Skin of body (tissue), 2 donors: ENCODE measurements around a stretch of chr1.

DNA sequence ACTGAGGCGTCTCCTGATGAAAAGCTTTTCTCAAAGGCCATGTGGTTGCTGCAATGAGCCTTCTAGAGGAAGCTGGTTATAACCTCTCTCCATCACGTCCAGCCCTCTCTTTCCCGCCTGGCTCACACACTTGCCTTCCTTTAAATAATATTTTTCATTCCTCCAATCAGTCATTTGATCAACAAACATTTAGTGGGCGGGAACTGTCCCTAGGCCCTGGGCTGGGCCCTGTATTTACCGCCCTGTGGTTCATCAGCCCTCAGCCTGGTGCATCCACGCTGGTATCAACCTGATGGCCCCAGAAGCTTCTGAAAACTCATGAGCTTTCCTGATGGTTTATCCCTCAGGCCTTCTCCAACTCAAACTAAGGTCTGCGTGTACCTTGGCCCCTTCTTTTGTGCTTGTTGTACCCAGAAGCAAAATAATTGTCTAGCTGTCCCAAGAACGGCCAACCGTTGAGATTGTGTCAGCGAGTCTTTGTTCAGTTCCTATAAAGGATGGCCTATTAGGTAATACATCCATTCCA is 75.4 kb upstream of the LYST start:
- RAMPAGE, long total RNA = no peak

DNA sequence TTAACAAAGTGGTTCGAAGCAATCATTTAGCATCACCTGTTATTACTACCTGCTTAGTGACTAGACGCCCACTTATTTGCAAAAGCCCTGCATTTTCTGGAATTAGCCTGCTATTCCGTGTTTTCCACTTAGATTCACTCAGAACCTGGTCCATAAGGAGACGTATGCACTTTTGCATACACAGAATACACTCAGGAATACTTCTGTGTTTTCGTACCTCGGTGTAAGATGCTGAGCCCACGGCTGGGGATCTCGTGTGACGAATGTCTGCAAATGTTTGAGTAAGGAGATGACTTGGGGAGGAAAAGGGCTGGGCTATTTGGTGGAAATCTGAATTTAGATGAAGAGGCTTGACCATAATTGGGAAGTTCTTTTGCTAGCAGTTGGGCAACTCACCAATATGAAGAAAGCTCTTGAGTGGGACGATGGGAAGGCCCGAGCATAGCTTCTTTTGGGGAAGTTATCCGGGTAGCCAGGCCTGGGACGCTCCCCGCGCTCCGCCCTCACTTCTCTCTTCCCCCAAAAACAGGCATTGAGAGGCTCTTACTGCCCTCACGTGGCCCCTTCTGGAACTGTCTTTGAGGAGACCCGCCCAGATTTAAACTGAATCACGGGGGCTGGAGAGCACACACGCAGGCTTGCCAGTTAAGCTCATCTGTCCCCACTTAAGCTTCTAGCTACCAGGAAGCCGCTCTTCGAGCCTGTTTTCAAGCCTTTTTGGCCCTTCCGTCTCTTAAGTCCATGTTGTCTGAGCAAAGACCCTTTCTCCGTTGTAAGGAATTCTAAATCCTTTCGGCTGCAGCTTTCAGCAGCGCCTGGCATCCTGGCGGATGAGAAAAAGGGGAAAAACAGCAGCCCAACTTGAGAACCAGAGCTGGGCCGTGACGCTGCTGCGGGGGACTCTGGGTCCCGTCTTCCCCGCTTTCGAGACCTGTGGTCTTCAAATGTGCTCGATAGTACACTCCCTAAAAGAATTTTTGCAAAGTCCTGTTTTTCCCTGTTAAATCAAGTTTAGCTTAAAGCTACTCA is 93.2 kb downstream of the NID1 start:
- RAMPAGE, long total RNA = no peak

DNA sequence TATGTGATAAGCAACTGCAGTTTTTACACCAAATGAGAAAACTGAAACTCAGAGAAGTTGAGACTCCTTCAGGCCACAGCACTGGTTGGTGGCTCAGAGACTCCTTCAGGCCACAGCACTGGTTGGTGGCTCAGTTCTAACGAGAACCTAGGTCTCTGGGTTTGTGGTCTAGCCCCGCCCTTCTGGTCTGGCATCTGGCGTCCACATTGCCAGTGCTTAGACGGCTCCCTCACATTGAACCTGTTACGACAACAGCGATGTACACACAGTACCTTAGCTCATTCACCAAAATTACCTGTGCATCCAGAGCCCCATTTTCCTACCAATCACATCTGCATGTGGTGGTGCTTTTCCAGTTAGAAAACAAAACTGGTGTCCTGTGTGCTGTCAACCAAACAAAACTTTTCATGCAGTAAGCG is 66.1 kb downstream of the NID1 start:
- RAMPAGE, long total RNA = no peak

- RAMPAGE, long total RNA = no peak
Measured at GRCh38 chr1:236035581-236035953, 29.3 kb downstream of the NID1 start.

DNA sequence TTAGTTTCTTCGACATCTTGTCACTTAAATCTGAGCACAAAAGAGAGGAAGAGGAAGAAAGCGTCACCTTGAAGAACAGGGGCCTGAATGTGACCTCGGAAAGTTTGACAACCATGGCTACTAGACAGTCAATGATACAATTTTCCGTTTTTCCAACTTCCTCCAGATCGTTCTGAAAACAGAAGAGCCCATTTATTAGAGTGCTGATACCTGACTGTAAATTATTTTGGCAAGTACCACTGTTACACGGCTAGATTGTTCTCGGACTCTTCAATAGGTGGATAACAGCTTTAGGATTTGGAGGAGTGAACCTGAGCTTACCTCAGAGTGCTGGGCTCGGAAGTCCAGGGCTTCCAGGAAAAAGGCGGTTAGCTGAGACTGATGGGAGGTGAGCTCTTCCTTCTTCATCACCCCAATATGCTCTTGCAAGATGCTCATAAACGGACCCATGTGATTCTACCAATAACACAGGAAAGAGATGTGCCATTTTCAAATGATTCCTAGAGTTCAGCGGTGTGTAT is 31.8 kb downstream of the LGALS8 start:
- RAMPAGE, long total RNA = no peak

DNA sequence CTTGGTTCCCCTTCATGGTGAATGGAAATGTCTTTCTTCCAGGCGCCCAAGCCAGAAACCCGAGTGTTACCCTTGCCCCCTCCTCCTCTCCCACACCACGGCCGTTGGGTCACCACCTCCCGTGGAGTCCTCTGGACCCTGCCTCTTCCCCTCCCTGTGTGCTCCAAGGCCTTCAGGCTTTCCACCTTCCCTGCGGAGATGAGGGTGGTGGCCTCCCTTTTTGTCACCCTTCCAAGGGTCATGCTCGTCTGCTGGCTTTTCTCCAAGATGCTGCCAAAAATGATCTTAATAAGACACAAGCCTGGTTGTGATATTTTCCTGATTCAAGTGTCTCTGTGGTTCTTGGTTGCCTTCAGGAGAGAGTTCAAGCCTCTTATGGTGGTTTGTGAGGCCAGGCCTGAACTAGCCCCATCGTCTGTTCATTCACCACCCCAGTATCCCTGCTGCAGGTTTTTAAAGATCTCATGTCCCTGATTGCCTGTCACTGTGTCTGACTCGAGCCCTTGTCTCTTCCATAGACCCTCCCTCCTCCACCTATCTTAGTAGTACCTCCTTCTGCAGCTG is 7.3 kb downstream of the ACTN2 start:
- RAMPAGE, long total RNA = no peak

GRCh38 chr1:236762240-236762968 is 32.7 kb upstream of the MTR start:
- RAMPAGE, long total RNA = no peak

GRCh38 chr1:237042940-237044064 is 1.3 kb downstream of the RYR2 start:
- RAMPAGE, long total RNA = no peak

DNA sequence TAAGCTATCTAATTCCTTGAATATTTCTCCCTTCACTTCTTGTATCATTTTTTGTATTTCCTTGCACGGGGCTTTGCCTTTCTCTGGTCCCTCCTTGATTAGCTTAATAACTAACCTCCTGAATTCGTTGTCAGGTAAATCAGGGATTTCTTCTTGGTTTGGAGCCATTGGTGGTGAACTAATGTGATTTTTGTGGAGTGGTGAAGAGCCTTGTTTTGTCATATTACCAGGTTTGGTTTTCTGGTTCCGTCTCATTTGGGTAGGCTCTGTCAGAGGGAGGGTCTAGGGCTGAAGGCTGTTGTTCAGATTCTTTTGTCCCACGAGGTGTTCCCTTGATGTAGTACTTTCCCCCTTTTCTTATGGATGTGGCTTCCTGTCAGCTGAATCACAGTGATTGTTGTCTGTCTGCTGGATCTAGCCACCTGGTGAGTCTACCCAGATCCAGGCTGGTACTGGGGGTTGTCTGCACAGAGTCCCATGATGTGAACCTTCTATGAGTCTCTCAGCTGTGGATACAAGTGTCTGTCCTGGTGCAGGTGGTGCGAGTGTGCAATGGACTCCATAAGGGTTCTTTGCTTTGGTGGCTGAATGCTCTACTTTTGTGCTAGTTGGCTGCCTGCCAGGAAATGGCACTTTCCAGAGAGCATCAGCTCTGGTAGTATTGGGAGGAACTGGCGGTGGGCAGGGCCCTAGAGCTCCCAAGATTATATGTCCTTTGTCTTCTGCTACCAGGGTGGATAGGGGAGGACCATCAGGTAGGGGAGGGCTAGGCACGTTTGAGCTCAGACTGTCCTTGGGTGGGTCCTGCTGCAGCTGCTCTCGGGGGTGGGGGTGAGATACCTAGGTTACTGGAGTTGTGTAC is 245.9 kb downstream of the RYR2 start:
- RAMPAGE, long total RNA = no peak

GRCh38 chr1:237868718-237869204 is 22.0 kb downstream of the ZP4 start:
- RAMPAGE, long total RNA = no peak

DNA sequence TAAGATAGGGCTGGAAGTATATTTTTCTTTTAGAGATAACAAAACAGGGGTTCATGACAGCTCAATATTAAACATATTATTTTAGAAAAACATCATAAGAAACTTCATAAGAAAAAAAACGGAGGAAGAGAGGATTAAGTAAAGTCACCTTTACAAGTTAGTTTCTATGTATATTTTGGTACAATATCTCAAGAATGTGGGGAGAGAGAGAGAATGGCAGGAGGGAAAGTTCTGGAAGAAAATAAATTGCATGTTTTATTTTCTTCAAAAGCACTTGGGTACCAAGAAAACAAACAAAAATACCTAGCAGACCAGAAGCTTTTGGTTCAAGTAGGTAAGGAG is 60.8 kb downstream of the CHRM3 start:
- RAMPAGE, long total RNA = no peak

- RAMPAGE, long total RNA = no peak
Measured at GRCh38 chr1:239689554-239690020, 303.2 kb downstream of the CHRM3 start.

- RAMPAGE, long total RNA = no peak
Measured at GRCh38 chr1:240596940-240597138, 15.1 kb downstream of the GREM2 start.

GRCh38 chr1:241533274-241534248 is 1.4 kb downstream of the KMO start:
- RAMPAGE, long total RNA = no peak

- RAMPAGE, long total RNA = no peak
Measured at GRCh38 chr1:241551570-241552720, 19.8 kb downstream of the KMO start.

- RAMPAGE, long total RNA = no peak
Measured at GRCh38 chr1:241560477-241560754, 28.2 kb downstream of the KMO start.

DNA sequence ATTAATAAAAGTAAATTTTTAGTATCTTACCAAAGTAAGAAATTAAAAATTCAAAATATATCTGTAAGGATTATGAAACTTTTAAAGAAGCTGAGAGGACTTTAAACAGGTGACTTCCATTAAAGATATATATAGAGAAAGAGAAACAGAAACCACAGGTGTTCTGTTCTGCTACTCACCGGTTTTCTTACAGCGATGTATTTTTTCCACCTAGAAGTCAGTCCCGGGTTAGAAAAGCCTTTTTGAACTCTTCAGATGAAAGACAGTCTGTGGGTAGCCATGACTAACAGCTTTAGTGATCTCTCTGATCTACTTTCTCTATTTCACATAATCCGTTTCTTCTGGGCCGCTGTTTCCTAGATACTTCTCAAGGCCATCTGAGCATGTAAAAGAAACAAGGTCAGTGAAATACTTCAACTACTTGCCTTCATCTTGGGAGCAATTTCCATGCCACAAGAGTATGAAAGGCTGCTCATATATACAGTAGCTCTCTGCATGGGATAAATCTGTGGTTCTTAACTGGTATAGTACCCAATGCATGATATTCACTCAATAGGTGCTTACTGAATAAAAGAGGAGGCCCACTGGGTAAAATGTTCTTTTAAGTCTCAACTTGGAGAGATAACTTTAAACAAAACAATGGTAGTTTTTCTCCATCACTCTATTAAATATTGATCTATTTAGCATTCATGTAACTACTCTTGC is 25.2 kb downstream of the WDR64 start:
- RAMPAGE, long total RNA = no peak

DNA sequence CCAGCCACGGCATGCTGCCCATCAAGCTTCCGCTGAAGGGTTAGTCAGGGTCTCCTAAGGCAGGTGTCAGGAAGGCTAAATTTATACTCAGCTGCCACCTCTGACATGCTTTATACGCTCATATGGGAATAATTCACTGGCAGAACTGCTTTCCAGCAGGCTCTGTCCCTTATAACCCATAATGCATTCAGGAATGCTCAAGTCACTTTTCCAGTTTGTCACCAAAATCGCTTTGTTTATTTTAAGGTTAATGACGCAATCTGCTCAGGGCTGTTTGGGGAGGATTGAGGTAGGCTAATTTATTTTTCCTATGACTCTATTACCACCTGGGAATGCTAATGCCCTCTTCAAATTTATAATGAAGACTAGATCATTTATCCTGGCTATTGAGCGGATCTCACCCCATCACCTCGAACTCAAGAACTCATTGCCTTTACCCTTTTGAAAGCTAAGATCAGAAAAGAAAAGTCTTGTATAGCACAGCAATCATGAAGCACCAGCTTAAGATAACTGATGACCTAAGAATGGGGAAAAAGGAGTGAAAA is 97.9 kb downstream of the WDR64 start:
- RAMPAGE, long total RNA = no peak

- RAMPAGE, long total RNA = no peak
Measured at GRCh38 chr1:242051331-242051810, 52.5 kb upstream of the MAP1LC3C start.

GRCh38 chr1:243113911-243114579 is 141.0 kb downstream of the CEP170 start:
- RAMPAGE, long total RNA = no peak